Iris pigment epithelial cell (primary cell): ENCODE data around the genes PDSS1 and JCAD.

DNA sequence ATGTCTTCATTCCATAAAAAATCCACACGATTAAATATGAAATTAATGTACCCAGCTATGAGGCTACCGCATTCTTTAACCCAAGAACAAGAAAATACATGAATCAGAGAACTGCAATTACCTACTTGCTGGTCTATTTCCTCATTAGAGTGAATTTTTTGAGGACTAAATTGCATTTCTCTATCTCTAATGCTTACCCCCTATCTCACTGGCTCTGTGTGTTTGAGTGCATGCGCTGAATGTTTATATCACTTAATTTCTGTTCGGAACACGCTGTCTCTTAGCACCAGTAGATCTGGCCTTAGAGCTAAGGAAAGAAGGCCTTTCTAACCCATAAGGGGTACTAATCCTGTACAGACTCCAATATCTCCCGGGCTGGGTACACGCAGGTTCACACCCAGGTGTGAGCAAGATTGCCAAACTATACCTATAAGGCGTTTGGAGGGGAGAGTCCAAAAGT, 874 bp upstream of the PDSS1 start:
- RRBS: 8% methylated on average over 1 of the region's 8 CpGs

GRCh38 chr10:26697057-26698165, at the start of gene PDSS1:
TSS of gene PDSS1 (plus strand) at chr10:26697701.
- RRBS: 2% methylated on average over 50 of the region's 115 CpGs

- RRBS: no CpG with 5 or more reads among the region's 4 CpGs
Observed at GRCh38 chr10:26738187-26738769, 40.8 kb downstream of the PDSS1 start.

DNA sequence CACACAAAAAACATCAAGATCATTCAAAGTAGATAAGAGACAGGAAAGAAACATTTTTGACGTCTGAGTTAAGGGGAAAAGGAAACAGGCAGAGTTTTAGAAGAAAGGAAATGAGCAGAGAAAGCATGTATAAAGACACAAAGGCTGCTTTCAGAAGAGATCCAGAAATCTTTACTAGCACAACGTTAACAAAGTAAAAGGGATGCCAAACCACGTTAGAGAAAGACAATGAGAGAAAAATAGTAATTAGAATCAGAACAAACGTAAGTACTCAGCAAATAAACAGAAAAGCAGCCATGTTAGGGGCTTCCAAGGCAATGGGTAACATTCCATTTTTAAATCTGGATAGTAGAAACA, 76.8 kb downstream of the ANKRD26 start:
- RRBS: no CpG with 5 or more reads among the region's 4 CpGs

DNA sequence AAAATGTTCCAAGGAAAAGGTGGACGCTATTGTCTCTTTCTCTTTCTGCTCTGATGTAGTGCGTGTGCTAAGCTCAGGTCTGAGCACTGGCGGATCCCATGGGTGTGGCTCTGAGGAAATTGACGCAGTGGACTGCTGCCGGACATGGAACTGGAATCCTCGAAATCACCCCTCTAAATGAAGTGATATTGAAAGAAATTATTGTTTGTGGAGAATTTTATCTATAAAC, 22.2 kb upstream of the ACBD5 start:
- RRBS: no CpG with 5 or more reads among the region's 6 CpGs

GRCh38 chr10:27464819-27465445, 39.2 kb upstream of the RAB18 start:
- RRBS: no CpG with 5 or more reads among the region's 4 CpGs

GRCh38 chr10:27620963-27621377, 116.9 kb downstream of the RAB18 start:
- RRBS: no CpG with 5 or more reads among the region's 6 CpGs

GRCh38 chr10:27997868-27998324, 983 bp downstream of the ODAD2 start:
- RRBS: no CpG with 5 or more reads among the region's 11 CpGs

DNA sequence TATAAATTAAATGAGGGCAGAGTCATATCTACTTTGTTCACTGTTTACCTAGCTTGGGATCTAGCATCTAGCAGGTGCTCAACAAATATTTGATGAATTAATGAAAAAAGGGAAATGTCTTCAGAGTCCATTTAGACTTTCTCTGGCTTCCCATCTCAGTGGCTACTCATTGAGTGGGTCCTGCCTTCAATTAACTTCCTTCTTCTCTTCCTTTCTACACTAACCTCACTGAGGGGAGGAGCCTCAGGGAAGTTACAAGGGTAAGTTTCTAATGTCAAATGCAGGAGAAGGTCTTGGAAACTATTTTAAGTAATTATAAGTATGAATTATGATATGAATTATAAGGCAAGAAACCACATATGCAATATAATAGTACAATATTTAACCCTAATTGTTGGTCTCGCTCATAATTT, 28.2 kb upstream of the MPP7 start:
- RRBS: no CpG with 5 or more reads among the region's 1 CpG

DNA sequence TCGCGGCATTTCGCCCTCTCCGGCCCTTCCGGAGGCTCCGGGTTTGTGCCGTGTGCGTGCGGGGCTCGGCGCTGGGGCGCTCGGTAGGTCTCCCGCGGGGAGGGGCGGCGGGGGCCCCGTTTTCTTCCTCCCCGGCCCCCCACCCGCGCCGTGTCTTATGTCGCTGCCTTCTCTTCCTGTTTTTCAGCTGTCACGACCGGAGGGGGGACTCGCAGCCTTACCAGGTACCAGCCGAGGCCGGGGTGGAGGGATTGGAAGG, 822 bp downstream of the WAC start:
- RRBS: 3% methylated on average over 17 of the region's 28 CpGs

DNA sequence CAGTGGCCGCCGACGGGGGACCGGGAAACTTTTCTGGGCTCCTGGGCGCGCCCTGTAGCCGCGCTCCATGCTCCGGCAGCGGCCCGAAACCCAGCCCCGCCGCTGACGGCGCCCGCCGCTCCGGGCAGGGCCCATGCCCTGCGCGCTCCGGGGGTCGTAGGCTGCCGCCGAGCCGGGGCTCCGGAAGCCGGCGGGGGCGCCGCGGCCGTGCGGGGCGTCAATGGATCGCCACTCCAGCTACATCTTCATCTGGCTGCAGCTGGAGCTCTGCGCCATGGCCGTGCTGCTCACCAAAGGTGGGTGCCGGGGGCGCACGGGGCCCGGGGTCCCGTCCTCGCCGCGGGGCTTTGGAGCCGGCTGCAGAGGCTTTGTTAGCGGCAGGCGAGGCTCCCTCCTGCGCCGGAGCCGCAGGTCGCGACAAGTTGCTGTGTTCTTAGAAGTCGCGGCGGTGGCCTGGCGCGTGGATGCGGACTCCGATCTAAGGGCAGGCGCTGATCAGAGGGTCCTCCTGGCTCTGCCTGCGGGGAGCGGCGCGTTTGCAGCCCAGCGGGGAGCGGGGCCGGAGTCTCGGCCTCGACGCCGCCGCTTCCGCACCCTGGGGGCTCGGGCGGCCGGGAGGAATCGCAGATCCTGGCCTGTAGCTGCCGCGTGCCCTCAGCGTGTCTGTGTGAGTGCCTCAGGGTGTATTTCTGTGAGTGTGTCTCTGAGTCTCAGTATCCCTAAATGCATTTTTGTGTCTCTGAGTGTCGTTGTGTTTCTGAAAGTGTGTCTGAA, 544 bp downstream of the BAMBI start:
- RRBS: 2% methylated on average over 33 of the region's 82 CpGs

GRCh38 chr10:29113080-29113760, 175.7 kb upstream of the LYZL1 start:
- RRBS: no CpG with 5 or more reads among the region's 12 CpGs

DNA sequence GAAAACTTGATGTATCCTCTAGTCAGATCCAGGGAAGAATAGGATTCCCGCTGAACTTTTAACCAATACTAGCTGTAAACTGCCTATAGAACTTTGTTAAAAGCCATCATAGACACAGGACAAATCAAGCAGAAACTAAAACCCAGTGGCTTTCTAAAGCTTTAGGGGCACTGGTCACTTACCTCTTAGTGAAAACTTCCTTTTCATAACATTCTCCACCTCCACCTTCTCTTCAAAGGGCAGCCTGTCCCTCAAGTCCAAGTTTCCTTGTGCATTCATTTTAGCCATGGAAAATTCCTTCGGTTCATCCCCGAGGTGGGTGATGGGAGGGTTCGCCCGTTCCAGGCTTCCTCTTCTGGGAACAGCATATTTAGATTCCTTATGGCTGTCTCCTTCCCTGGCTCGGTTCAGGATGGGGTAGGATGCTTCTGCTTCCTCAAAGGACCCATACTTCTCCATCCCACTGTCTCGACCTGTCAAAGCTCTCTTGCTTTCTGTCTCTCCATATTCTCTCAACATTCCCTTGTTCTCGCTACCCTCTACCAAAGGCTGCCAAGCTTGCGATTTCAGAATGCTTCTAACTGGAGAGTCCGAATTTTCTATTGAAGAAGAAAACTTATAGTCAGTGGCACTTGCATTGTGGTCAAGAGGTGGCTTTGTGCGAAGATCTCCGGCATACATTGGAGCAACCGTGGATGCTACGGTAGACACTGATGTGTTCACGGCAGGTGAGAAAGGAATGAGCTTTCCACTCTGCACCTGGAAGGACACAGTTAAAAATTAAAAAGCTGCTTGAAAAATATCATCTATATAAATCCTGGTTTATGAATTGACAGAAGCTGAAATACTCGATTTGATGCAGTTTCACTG, 111.3 kb downstream of the SVIL start:
- RRBS: no CpG with 5 or more reads among the region's 16 CpGs

DNA sequence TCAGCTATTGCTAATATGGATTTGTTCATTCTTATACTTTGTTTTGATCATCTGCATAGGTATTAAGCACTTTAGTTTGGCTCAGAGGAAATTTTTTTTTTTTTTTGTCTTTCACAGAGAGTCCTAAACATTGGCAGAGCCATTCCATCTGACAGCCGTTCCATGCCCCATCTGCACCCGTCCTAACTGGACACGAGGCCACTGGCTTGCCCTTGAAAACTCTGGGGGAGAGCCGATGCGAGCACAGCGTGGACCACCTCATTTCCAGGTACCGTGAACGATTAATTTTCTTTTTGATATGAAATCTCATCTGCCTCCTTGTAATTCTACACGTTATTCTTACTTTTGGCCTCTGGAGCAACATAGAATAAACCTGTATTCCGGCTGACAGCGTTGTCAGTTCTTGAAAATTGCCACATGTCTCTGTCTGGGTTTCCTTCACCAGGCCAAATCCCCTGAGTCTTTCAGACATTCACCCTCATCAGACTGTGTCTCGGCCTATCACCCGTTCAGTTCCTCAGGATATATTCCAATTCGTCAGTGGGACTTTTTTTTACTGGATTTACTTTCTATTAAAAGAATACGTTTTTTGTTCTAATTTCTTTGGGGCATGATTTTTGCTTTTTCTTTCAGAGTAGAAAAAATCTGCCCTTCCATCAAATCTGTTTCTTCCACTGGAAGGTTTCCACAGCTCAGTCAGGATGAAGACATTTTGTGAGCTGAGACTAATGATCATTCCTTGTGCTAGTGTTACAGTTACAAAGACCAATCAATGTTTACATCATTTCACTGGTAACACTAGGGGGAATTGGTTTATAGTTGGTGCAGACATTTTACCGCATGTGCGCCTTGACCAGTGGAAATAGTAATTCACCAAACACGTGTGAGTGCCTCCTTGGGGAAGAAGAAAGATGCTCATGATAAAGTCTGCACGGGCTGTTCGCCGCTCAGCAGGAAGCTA, 73.0 kb downstream of the SVIL start:
- RRBS: no CpG with 5 or more reads among the region's 21 CpGs

GRCh38 chr10:29734516-29735573, 100.1 kb upstream of the SVIL start:
- RRBS: under 1% methylated on average over 27 of the region's 81 CpGs

- RRBS: 2% methylated on average over 20 of the region's 48 CpGs
Observed at GRCh38 chr10:30059370-30059836, at the start of gene JCAD. TSS of gene JCAD (minus strand) at chr10:30059586.

DNA sequence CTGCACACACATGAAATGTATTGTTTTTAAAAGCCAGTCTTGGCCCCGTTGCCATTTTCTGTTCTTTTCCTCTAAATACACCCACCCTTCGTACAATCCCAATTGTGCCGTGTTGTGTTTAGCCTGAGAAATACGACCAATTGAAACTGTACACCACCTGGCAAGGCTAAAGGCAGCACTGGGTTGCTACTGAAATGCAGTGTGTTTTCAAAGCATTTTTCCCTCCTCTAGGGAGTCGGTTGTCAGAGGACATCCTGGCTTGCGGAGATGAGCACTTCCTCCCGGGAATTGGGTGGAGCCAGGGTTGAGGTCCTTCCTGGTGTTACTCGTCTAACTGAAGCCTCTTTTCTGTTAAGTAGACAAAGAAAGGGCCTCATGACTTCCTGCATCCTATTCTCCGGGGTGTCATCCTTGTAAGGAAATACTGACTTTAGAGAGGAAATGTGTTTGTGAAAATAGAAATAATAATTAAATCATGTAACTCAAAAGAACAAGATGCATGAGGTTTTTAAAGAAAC, 133.5 kb downstream of the MTPAP start:
- RRBS: 29% methylated on average over 1 of the region's 9 CpGs

GRCh38 chr10:30220445-30220684, 128.7 kb downstream of the MTPAP start:
- RRBS: no CpG with 5 or more reads among the region's 5 CpGs

DNA sequence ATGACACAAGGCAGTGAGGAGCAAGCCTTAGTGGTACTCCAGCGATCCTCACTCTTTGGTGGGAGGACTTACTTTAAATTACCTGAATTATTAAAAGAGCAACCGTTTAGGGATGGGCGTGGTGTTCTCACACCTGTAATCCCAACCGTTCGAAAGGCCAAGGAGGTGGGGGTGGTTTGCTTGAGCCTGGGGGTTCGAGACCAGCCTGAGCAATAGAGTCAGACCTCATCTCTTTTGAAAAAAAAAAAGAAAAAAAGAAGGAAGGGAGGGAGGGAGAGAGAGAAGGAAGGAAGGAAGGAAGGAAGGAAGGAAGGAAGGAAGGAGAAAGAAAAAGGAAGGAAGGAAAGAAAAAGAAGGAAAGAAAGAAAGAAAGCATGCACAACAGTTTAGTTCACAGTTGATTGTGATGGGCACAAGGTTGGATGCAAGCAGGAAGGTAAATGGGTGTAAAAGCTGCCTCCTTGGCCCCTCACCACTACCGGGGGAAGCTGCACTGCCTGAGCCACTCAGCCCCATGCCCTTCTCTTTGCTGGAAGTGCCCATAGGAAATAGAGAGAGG, 19.7 kb downstream of the MAP3K8 start:
- RRBS: no CpG with 5 or more reads among the region's 7 CpGs

DNA sequence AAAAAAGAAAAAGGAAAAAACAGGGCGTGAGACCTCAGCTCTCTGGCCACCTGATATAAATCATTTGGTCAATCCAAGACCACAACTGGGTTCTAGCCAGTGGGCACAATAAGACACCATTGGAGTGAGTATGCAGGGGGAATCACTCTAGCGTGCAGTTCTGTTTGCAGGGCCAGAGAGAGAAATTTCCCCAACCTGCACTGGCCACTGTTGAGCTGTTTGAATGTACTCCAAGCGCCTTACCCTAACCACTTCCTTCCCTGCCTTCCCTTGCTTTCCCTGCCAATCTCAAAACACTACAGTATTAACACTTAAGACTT, 63.7 kb downstream of the MAP3K8 start:
- RRBS: no CpG with 5 or more reads among the region's 3 CpGs